HCT116 (cell line): Measurements from ENCODE around the genes KCNK6 and GGN.

- RRBS: no CpG with 5 or more reads among the region's 15 CpGs
Measured at GRCh38 chr19:37983729-37984571, 76.9 kb downstream of the SIPA1L3 start.

DNA sequence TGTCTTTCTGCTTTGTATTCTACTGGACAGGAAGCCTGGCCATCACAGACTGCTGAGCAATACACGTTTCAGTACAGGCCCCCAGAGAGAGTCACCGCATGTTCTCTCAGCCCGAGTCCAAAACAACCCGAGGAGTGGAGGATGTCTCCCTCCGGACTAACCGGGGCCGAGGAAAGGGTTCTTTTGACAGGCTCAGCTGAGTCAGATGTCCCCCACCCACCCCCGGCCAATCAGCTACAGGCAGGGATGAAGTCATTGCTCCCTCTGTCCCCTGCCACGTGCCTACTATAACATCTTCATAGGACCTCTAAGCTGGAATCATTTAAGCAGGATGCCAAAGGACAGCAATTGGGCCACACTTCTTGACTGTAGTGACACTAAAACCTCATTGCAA, 97.9 kb downstream of the SIPA1L3 start:
- RRBS: 25% methylated on average over 3 of the region's 9 CpGs

- RRBS: no CpG with 5 or more reads among the region's 11 CpGs
Measured at GRCh38 chr19:38061153-38062014, 154.4 kb downstream of the SIPA1L3 start.

DNA sequence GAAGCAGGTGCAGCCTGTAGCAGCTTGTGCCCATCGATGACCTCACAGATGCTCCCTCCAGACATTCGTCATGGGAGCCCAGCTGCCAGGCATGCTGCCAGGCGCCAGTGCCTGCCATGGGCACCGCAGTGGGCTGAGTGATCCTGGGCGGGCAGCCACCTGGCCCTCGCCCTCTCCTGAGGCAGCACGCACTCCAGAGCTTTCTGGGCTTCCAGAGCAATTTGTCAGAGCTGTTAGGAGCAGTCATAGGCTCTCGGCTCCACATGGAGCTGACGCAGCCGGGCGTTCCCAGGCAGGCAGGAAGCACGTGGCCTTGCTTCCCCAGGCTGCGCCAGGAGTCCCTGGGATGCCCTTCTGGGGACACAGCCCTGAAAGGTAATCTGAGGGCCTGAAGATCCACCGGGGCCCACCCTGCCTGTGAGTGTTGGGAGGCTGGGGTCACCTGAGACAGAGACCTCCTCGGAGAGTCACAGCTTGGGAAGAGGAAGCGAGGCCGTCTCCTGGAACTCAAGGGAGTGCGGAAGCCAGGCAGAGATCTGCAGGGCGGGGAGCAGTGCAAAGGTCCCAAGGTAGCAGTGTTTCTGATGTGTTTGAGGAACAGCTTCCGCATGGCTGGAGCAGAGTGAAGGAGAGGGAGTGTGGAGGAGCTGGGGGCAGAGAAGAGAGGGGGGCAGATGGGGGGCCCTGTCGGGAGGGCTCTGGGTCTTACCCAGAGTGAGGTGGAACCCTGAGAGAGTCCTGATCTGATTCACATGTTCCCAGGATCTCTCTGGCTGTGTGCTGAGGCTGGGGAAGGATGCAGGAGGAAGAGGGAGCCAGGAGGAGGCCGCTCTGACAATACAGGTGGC, 50.5 kb downstream of the DPF1 start:
- RRBS: no CpG with 5 or more reads among the region's 22 CpGs

DNA sequence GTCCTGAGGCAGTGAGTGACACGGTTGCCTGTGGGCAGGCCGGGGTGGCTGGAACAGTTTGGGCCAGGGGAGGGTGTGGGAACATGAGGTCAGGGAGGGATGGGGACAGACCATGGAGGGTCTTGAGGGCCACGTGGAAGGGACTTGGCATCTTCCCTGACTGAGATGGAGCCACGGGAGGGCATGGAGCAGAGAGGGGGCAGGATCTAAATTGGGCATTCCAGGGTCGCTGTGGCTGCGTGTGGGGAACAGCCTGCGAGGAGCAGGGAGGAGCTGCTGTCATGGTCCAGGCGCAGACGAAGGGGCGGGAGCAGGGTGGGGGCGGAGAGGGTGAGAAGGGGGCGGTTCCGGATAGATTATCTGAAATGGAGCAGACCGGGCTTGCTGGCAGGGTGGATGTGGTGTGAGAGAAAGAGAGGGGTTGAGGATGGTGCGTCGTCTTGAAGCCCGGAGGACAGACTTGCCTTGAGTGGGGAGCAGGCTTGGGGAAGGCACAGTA, 40.9 kb downstream of the DPF1 start:
- RRBS: 96% methylated on average over 4 of the region's 17 CpGs

- RRBS: 79% methylated on average over 10 of the region's 29 CpGs
Measured at GRCh38 chr19:38209124-38209993, 14.7 kb downstream of the DPF1 start.

- RRBS: 85% methylated on average over 4 of the region's 31 CpGs
Measured at GRCh38 chr19:38209994-38210951, 13.7 kb downstream of the DPF1 start.

GRCh38 chr19:38251218-38252280, 4.6 kb downstream of the PPP1R14A start:
- RRBS: 65% methylated on average over 8 of the region's 24 CpGs

GRCh38 chr19:38266605-38267693, 2.6 kb downstream of the SPINT2 start:
- RRBS: no CpG with 5 or more reads among the region's 19 CpGs

- RRBS: no CpG with 5 or more reads among the region's 9 CpGs
Measured at GRCh38 chr19:38278088-38278701, 13.8 kb downstream of the SPINT2 start.

DNA sequence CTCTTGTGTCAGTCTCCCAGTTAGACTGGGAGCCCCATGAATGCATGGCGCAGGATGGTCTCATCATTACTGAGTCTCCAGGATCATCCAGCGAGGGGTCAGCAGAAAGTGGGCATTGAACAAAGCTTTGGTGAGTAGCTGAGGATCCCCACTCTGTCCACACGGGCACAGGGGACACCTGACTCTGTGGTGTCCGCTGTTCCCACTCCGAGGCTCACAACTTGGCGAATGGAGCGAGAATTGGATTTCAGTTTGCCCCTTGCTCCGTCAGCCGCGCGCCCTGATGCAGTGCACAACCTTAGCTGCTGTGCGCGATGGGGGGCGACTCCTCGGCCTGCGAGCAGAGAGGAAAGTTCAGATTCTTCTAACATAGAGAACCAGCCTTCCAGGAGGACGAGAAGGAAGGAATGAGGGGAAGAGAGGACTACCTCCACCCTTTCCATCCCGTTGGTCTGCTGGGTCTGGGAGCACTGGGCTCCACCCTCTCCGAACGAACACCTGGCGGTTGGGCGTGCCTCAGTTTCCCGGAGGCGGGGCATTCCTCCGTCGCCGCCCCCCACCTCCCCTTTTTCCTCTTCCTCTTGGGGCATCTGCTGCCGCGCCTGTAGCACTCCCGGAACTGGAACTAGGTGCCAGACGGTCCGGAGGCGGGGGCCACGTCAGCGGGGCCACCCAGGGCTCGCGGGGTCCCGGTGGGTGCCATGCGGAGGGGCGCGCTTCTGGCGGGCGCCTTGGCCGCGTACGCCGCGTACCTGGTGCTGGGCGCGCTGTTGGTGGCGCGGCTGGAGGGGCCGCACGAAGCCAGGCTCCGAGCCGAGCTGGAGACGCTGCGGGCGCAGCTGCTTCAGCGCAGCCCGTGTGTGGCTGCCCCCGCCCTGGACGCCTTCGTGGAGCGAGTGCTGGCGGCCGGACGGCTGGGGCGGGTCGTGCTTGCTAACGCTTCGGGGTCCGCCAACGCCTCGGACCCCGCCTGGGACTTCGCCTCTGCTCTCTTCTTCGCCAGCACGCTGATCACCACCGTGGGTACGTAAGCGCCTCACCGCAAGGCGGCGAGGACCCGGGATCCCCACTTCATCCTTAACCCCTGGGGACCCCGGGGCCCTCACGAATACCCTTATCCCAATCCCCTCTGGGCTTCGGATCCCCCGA, at the start of gene KCNK6:
TSS of gene KCNK6 (plus strand) at position 596 of the 1,149 bp plus-strand sequence.
- RRBS: 14% methylated on average over 19 of the region's 90 CpGs

DNA sequence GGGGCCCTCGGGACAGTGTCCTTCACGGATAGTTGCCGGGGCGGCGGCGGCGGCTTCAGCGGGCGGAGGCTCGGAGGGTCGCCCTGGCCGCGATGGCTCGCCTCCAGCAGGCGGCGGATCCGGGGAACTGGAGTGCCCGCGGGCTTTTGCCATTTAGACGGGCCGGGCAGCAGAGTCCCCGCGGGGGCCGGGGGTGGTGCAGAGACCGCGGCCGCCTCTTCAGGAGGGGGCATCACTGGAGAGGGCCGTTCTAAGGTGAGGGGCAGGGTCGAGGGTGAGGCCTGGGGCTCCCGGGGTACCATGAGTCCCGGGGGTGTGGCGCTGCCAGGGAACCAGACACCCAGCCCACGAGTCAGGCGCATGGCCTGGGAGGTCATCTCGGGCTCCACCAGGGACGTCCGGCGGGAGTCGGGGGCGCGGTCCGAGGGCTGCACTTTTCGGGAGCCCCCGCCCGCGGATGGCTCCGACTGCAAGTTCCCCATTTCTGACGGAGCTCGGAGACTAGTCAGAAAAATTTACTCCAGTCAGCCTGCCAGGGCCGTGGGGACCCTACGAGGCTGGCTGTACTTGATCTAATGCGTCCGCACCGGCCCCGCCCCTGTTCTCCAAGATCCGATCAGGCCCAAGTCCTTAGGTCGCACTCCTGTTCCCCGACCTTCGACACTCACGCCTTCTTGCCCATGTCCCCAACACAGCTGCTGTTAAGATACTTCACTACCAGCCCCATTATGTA, 888 bp downstream of the GGN start:
- RRBS: 97% methylated on average over 22 of the region's 60 CpGs

- RRBS: 1% methylated on average over 7 of the region's 56 CpGs
Measured at GRCh38 chr19:38387513-38388528, at the start of gene GGN. Gene GGN, minus strand, starts transcription at chr19:38388034.

DNA sequence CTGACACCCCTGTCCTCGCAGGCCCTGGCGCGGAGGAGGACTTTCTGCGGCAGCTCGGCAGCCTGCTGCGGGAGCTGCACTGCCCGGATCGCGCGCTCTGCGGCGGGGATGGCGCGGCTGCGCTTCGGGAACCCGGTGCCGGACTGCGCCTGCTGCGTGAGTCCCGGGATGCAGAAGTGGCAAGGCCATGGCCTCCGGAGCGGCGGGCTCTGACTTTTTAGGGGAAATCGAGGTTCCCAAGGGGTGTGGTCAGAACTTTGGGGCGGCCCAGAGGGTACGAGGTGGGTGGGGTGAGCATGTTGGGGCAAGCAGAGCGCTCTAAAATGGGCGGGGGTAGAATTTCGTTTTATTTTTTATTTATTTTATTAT, 630 bp downstream of the FAM98C start:
- RRBS: 7% methylated on average over 11 of the region's 30 CpGs

DNA sequence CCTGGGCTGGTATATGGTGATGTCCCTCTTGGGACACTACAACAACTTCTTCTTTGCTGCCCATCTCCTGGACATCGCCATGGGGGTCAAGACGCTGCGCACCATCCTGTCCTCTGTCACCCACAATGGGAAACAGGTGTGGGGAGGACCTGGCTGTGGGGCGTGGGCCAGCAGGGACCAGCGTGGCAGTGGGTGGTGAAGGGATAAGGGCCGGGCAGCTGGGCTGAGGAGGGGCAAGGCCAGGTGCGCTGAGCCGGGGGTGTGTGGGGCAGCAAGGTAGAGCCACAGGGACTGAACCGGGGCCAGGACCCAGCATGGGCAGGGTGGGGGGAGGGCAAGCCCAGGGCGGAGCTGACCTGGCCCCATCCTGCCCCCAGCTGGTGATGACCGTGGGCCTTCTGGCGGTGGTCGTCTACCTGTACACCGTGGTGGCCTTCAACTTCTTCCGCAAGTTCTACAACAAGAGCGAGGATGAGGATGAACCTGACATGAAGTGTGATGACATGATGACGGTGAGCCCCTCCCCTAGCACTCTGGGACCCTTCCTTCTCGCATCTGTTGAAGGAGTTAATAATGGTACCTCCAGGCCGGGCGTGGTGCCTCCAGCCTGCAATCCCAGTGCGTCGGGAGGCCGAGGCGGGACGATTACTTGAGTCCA, 37.6 kb downstream of the MAP4K1 start:
- RRBS: 92% methylated on average over 3 of the region's 25 CpGs

GRCh38 chr19:38651000-38651870, 3.8 kb downstream of the ACTN4 start:
- RRBS: no CpG with 5 or more reads among the region's 8 CpGs

DNA sequence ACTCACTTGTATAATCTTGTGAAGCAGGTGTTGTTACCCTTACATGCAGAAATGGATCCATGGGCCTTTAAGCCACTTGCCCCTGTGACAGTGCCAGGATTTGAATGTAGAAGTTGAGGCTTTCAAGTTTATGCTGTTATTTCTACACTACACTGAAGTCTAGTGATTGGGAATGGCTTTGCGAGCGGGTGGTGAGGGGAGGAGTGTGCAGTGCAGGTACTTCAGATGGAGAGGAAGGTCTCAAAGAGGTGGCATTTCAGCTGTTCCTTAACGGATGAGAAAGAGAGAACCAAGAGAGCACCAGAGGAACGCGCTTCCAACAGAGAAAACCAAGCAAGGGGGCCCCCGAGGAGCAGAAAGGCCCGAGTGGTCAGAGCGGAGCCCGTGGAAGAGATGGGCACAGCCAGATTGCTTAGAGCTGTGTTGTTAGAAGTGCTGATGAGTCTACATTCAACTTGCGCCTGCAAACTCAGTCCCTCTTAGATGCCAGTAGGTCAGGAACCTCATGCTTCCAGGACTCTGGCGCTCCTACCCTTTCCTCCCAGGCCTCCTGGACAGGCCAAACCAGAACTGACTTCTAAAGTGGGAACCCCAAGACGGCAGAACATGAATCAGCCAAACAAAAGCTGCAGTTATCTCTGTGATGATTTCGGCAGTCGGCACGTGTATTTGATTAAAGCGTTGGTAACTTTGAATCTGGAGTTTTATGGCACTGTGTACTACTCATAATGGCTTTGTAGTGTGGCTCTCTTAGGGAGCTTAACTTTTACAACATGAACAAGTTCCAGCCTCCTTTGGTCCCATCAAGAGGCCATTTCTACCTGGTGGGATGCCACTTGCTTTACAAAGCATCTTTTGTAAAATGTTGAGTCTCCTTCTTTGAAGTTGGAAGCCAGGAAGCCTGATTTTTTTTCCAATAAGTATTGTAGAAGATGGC, 13.5 kb downstream of the ACTN4 start:
- RRBS: no CpG with 5 or more reads among the region's 16 CpGs

DNA sequence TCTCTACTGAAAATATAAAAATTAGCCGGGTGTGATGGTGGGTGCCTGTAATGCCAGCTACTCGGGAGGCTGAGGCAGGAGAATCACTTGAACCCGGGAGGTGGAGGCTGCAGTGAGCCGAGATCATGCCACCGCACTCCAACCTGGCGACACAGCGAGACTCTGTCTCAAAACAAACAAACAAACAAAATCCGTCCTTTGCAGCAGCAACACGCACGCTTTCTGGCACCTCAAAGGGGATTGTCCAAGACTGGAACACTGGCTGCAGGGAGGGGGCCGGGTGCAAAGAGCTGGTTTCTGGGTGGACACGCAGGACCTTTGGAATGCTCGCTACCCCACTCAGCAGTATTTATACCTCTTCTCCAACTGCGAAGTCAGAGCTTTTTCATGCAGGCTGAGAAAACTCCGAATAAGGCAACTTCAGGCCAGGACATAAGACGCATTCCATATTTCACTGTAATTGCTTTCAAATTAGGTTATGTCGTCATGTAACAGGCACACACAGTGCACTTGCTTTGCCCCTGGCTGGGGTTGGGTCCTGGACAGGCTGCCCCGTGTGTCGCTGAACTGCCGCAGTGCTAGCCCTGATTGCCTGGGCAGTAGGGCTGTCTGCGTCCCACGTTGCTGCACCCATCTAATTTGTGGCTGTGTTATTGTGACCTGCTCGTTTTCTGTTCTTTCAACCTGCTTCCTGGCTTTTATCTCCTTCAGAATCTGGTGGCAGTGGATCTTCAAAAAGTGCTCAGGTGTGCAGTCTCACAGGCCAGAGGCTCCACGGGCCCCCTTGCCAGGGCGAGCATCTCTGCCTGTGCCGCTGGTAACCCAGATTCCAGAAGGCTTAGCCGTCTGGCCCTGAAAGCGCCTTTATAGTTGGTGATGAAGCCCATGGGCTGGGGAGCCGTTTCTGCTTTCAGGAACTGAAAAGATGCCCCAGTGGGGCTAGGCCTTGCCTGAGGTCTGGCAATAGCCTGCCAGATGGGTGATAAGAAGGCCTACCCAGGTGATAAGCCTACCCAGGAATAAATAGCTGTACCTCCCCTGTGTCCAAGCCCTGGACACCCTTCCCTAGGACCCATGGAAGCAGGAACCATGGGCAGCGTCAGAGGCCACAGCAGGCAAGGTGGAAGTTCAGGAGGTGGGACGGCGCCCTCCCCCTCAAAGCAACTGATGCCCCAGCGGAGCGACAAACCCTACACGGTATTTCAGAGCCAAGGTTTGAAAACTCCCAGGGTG, 44.7 kb downstream of the ACTN4 start:
- RRBS: no CpG with 5 or more reads among the region's 35 CpGs

GRCh38 chr19:38705439-38706116, 38.7 kb downstream of the CAPN12 start:
- RRBS: 100% methylated on average over 3 of the region's 20 CpGs

GRCh38 chr19:38723827-38724632, 20.2 kb downstream of the CAPN12 start:
- RRBS: no CpG with 5 or more reads among the region's 34 CpGs